SK-MEL-5 (cell line): ENCODE measurements around a stretch of chr16.

DNA sequence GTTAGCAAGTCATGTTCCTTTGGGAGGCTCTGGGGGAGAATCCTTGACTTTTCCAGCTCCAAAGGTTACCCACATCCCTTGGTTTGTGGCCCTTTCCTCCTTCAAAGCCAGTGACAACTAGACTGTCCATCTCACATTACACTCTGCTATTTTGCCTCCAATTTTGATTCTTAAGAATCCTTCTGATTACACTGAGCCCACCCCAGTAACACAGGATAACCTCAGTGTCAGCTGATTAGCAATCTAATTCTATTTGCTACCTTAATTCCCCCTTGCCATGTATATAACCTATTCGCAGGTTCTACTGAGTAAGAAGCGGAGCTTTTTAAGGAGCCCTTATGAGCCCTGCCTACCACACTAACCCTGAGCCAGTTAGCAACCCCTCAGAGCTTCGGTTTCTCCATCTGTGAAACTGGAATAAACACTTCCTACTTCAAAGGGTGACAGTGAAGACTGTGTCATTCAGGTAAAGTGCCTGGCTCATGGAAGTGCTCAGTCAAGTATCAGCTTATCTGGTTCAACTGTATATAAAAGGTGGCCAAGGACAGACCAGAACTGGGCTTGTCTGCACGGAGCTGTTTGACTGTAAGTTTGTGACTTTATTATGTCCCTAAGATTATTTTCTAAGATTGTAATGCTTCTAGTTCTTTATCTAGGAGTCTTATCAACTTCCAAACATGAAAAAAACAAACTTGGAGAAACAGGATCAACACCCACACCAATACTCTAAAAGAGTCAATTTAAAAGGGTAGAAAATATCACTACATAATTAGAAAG lies 31.1 kb downstream of the TXNDC11 start:
RAMPAGE:
- cytosol, long total RNA, result no peak
- long total RNA, result no peak
- nucleus, long total RNA, result no peak

DNA sequence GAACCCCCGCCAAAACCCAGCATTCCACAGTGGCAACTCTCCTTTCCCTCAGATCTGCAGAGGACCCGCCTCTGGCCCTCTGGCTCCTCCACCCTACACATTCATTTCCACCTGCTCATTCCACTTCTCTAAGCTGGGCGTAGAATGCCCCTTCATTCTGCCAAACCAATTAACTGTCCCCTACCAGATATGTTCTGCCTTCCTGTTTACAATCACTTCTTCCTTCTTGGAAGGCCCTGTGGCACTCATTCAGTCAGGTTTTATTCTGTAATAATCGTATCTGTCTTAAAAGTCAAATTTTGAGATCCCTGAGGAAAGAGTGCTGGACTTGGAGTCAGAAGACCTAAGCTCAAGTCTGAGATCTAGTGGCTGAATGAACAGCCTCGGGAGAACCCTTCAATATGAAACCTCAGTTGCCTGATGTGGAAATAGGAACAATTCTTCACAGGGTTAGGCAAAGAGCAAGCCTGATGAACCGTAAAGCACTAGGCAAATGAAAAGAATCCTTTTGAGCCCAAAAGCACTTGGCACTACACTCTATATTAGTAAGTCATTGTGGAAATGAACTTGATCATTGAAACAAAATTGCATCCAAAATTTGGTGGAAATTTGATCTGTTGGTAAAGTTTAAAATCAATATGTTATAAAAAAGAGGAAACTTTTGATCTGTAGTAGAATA lies 20.3 kb downstream of the TXNDC11 start:
RAMPAGE:
- cytosol, long total RNA, result no peak
- long total RNA, result no peak
- nucleus, long total RNA, result no peak

DNA sequence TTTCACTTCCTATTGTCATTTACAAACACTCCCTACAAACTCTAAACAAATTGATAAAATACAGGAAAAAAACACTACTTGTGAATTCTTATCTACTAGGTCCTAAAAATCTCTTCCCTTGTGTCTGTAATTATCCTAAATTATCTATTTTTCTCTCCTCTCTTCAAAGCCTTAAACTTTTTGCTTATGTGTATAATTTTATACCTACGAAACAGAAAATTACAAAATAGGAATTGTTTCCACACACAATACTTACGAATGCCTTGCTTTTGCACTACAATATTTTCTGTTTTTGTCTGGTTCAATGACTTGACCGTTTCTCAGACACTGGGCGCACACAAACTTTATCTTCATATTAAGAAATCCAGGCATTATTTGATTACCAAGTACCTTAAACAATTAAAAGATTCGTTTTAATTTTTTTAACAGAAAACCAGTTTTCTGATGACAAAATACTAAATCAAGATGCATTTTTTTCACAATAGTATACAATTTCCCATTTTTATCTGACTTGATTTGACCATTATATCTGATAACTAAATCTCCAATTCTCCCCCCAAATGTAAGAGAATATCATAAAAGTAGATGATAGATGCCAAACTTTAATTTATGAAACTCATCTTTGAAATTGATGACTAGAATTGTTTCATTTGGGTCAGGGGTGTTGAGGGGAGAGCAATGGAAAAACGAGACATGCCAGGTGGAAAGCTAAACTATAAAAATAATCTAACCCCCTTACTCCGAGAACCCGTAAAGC lies 19.2 kb upstream of the TXNDC11 start:
RAMPAGE:
- cytosol, long total RNA, result no peak
- long total RNA, result no peak
- nucleus, long total RNA, result no peak

RAMPAGE:
- cytosol, long total RNA, result no peak
- long total RNA, result no peak
- nucleus, long total RNA, result no peak
Measured at GRCh38 chr16:11835765-11836863, 15.2 kb downstream of the RSL1D1 start.

DNA sequence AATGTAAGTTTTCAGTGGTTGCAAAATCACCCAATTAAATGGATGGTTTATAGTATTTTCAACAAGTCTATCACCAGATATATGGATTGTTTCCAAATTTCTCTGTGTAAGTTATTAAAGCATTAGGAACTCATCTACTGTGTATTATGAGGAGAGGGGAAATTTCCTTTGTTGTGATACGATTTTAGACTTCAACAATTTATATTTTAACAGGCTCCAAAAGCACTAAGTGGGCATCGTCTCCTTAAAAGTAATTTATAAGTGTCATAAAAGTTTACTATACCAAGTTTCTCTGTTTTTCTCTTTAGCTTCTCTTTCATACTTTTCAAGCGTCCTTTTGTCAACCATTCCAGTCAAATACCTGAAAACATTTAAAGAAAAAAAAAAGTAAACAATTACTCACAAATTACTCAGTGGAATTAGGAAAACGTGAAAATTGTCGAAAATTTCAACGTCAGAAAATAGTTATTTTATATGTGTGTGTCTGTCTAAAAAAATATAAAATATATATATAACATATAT lies 24.9 kb downstream of the GSPT1 start:
RAMPAGE:
- cytosol, long total RNA, result no peak
- long total RNA, result no peak
- nucleus, long total RNA, result no peak

DNA sequence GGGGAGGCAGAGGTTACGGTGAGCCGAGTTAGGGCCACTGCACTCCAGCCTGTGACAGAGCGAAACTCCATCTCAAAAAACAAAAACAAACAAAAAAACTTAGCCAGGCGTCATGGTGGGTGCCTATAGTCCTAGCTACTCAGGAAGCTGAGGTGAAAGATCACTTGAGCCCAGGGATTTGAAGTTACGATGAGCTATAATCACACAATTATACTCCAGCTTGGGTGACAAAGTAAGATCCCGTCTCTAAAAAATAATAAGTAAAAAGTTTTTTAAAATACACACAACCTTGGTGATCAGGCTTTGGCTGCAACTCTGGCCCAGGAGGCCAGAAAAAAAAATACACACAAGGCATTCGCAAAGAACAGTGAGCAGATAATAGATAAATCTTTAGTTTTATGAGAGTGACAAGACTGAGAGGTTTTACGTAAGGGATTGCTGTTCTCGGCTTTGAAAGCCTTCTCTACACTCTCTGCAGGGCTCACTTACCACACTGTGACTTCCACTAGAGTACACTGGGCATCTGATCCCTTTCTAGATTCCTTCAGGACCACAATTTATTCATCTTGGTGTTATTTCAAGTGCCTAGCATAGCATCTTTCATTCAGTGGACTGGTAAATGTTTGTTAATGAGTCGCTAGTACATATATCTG lies 5.8 kb downstream of the GSPT1 start:
RAMPAGE:
- cytosol, long total RNA, result no peak
- long total RNA, result no peak
- nucleus, long total RNA, result no peak

DNA sequence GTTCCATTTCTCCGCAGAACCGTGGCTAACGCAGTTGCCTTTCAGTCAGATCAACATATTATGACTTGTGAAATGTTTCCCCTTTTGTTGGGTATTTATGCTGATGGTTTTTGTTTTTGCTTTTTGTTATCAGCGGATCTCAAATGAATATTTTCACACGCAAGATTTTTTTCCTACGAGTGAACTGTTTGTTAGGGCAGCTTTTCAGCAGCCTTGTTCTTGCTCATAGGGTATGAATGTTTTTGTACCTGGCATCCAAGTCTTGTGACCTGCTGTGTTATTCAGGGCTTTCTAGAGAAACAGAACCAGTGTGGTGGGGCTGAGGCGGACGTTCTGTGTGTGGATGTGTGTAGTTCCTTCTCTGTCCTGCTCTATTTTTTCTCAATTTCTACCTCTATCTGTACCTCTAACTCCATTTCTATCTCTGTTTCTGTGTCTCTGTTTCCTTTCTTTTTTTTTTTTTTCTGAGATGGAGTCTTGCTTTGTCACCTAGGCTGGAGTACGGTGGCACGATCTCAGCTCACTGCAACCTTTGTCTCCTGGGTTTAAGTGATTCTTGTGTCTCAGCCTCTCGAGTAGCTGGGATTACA lies 78.3 kb downstream of the SNX29 start:
RAMPAGE:
- cytosol, long total RNA, result no peak
- long total RNA, result no peak
- nucleus, long total RNA, result no peak

DNA sequence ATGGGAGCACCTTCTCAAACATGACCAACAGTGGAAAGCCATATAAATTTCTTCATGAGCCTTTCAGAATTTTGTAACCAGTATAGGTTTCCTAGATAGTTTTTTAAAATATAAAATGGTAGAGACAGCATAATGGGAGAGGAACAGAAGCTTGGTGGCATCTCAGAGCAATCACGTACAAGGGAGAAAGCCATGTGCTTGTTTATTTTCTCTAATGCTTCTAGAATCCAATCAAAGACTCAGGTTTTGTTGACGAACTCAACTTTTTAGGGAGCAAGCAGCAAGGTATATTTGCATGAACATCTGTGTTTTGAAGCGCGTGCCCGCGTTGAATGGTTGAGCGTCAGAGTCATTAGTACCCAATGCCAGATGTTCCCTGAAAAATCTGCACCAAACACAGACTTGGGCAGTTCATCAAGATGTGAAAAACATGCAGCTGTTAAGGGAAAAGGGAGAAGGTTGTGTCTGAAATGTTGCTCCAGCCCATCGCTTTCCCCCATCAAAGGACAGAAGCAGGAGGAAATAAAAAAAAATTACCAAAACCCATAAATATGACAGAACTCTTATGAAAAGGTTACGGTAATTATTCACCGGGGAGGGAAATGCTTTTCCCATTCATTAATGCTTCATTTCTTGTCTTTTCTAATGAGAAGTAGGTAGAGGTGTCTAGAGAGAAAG lies 170.4 kb downstream of the SNX29 start:
RAMPAGE:
- cytosol, long total RNA, result no peak
- long total RNA, result no peak
- nucleus, long total RNA, result no peak

DNA sequence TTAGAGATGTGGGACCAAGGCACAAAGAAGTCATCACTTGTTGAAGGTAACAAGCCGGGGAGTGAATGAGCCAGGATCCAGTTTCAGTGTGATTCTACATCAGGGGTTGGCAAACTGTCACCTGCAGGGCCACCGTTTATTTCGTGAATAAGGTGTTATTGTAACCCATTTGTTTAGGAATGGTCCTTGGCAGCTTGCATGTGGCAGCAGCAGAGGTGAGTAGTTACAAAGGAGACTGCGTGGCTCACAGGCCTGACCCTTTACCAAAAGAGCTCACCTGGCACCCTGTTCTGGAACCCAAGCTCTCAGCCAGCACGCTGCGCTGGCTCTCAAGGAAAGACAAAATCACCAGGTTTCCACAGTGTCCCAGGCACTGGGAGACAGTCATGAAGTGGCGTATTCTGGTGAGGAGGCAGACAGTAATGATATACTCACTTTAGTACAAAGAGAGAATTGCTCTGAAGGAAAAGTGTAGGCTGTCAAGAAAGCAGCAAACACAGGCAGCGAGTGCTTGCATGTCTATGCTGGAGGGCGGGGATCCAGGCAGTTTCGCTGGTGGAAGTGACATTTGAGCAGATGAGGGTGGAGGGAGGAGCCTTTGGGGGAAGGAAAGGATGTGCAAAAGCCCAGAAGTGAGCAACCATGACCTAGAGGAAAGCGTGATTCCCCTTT lies 191.3 kb downstream of the SNX29 start:
RAMPAGE:
- cytosol, long total RNA, result no peak
- long total RNA, result no peak
- nucleus, long total RNA, result no peak

DNA sequence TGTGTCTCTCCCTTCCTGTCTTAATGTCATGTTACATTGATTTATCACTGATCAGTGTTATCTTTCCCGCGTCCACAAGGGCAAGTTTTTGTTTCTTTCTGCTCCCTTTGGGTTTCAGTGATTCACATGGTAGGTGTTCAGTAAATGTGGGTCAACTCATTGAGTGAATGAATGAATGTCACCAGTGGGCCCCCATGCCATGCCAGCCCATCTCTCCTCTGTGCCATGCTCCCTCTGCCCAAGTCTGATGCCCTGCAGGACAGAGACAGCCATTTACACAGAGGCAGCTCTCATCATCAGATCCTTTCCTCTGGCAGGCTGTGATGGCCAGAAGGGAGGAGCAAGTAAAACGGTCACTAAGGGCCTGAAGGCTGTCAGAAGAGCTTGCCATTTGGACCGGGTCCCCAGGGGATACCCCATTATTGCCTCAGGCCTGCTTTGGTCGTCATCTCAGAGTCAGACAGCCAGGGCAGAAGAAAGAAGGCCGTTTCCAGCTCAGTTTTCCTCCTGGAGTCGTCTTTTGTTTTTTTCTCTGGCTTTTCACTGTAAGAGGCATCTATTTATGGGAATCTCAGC lies 386.3 kb downstream of the SNX29 start:
RAMPAGE:
- cytosol, long total RNA, result no peak
- long total RNA, result no peak
- nucleus, long total RNA, result no peak

DNA sequence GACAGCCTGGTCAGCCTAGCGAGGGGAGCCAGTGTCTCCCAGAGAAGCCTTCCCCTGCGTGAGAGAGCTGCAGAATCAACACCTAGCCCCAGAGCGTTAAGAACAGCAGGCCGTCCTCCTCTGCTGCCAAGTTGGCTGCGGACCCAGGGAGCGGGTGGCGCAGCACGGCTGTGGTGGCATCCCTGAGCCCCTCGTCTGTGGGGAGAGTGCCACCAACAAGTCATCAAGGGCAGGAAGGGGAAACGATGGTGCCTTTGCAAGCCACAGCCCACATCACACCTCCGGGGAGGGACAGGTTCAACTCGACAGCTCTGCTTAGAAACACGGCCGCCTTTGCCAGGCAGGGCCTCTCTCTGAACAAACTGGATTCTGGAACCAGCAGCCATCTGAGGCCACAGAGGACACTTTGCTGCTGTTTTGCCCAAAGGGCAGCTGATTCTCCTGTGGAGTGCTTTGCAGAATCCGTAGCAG lies 270.8 kb downstream of the CPPED1 start:
RAMPAGE:
- cytosol, long total RNA, result no peak
- long total RNA, result no peak
- nucleus, long total RNA, result no peak

GRCh38 chr16:12612384-12613029 lies 191.2 kb downstream of the CPPED1 start:
RAMPAGE:
- cytosol, long total RNA, result no peak
- long total RNA, result no peak
- nucleus, long total RNA, result no peak

GRCh38 chr16:12613373-12613669 lies 190.4 kb downstream of the CPPED1 start:
RAMPAGE:
- cytosol, long total RNA, result no peak
- long total RNA, result no peak
- nucleus, long total RNA, result no peak

GRCh38 chr16:12690718-12691131 lies 113.0 kb downstream of the CPPED1 start:
RAMPAGE:
- cytosol, long total RNA, result no peak
- long total RNA, result no peak
- nucleus, long total RNA, result no peak

DNA sequence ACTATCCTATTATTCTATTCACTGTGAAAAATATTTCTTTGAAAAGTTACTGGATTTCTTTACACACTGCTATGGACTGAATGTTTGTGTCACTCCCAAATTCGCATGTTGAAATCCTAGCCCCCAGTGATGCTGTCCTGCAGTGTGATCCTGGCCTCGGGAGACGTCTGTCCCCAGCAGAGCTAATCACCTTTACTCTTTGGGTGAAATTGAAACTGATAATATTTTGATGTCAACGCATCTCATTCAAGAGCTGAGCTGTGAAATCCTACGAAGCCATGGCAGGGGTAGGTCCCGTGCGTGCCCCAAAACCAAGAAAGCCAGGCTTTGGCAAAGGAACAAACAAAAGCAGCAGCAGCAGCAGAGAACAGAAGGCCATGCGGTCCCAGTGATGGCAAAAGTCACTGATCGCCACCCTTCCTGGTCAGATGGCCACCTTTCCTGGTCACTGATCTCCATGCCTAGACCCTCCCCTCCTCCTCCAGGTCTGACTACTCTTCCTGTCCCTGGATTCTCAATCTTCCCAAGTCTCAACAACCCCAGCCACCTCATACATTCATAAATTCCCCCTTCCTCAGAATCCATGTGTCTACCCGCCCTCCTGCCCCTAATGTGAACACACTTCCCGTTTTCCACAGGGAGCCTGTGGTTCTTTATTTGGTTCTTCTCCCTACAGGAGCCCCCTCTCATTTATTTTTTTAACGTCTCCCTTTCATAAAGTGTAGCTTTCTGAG lies 50.4 kb downstream of the CPPED1 start:
RAMPAGE:
- cytosol, long total RNA, result no peak
- long total RNA, result no peak
- nucleus, long total RNA, result no peak

GRCh38 chr16:14050493-14051038 lies 20.6 kb upstream of the MRTFB start:
RAMPAGE:
- cytosol, long total RNA, result no peak
- long total RNA, result no peak
- nucleus, long total RNA, result no peak

DNA sequence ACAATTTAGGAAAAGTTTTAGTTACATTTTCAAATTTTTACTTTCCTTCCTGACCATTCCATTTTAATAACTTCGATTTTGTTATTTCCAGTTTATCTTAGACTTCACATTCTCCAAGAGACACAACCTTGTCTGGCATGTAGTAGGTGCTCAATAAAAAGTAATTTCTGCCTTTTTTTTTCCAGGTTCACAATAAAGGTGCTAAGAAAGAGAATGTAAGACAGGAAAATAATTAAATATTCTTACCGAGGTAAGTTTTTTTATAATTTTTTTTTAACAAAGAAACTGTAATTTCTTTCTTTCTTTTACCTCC lies 7.9 kb downstream of the MRTFB start:
RAMPAGE:
- cytosol, long total RNA, result no peak
- long total RNA, result no peak
- nucleus, long total RNA, result no peak

GRCh38 chr16:14246591-14247604 lies 175.8 kb downstream of the MRTFB start:
RAMPAGE:
- cytosol, long total RNA, result no peak
- long total RNA, result no peak
- nucleus, long total RNA, result no peak

DNA sequence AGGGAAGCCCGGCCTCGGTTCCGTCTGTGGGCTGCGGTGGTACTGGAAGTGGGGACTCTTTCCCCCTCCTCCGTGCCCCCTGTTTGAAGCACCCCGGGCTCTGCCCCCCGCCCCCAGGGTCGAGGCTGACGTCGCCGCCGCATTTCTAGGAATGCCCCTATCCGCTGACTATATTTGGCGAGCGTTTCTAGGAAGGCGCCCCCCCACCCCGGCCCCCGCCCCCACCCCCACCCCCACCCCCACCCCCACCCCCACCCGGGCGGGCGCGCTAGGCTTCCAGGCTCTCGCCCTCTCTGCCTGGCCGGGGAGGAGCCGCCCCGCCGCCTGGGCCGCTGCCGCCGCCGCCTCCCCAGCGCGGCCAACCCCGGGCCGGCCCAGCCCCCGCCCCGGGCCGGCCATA lies 230.7 kb downstream of the MRTFB start:
RAMPAGE:
- cytosol, long total RNA, result no peak
- long total RNA, result no peak
- nucleus, long total RNA, result no peak

GRCh38 chr16:14302206-14303143 lies 231.4 kb downstream of the MRTFB start:
RAMPAGE:
- cytosol, long total RNA, result no peak
- long total RNA, result no peak
- nucleus, long total RNA, result no peak